ENCODE measurements around the genes KLF7 and CRYGB.

GRCh38 chr2:207106328-207107389, 59.1 kb downstream of the KLF7 start:
- RRBS: no CpG with 5 or more reads among the region's 13 CpGs

DNA sequence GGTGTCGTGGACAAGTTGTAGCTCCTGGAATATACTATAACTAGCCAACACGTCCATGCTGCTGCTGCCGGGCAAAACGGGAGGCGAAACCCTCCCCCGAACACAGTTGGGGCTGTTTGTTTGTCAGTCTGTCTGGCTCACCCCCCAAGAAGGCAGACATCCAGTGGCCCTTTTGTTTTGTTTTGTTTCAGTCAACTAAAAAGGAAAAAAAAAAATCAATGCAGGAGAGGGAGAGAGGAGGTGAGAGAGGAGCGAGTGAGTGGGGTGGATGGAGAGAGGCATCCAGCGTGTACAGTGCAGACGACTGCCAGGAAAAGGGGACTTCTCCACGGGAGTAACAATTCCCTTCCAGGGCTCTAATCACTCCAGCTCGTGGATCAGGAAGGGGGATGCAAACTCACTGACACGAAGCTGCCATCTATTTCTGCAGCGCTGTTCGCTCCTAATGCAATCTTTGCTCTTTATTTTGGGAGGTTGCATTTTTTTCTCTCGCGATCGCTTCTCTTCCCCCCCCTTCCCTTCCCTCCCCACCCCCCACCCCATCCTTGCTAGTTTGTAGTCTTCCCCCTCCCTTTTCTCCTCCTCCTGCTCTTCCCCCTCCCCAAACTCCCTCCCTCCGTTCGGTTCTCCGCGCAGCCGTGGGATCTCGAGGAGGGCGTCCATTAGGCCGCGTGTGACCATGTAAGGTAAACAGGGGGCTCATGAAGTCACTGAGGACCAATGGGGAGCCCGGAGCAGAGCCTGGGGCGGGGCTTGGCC, at the start of gene KLF7:
Gene KLF7 (minus strand): TSS at position 437 of the 759 bp plus-strand sequence.
- RRBS: 0% methylated on average over 2 of the region's 28 CpGs

DNA sequence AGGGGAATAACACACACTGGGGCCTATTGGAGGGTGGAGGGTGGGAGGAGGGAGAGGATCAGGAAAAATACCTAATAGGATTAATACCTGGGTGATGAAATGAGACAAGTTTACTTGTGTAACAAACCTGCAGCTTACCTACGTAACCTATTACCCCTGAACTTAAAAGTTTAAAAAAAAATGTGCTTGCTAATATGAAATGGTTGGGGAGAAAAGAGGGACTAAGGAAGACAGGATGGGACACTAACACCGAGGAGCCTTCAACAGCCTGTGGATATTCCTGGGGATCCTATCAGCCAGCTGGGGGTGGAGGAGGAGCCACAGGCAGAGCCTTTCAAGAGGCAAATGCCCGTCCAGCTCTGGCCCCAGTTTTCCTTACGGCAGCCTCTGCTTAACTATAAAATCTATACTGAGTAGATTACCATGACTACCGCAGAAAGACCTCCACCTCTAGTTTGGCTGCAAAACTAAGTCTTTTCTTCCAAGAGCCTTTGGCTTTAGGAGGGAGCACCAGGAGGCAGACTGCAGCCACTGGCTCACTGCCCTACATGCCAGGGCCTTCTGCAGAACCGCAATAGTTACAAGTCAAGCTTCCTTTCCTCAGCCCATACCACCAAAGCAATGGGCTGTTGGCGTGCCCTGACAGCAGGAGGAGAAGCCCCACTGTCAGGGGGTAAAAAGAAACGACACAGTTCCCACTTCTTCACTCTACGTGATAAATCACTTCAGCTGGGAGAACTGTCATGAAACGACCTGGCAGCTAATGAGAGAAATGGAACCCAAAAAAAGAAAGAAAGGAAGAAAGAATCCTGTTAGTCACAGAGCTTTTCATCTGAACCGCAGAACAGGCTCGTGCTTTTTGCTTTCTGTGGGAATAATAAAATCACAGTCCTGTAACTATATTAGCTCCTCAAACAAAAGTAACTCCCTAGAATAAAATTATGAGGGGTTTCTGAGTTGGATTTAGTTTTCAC, 25.2 kb upstream of the CREB1 start:
- RRBS: no CpG with 5 or more reads among the region's 12 CpGs

DNA sequence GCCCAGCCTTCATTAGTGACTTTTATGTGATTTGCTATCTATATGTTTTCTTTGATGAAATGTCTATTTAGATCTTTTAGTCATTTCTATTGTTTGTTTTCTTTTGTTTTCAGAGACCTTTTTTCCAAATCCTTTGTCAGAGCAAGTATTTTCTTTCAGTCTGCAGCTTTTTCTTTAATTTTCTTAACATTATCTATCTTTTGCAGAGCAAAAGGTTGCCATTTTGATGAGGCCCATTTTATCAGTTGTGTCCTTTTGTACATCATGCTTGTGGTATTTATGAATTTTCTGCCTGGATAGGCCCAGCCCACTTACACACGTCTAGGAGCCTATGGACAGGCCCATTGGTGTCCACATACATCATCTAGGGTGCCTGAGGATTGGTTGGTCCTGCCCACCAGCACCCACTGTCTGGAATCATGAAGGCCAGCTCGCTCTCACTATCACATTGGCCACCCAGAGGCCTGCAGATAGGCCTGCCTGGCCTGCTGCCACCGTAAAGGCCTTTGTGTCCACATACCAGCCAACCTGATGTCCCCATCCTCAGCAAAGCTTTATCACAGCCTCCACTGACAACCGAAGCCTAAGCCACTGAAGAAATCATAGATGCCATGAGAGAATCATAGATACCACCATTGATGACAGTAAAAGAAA, 40.4 kb downstream of the METTL21A start:
- RRBS: no CpG with 5 or more reads among the region's 4 CpGs

GRCh38 chr2:207632707-207633170, 7.5 kb upstream of the METTL21A start:
- RRBS: no CpG with 5 or more reads among the region's 2 CpGs

DNA sequence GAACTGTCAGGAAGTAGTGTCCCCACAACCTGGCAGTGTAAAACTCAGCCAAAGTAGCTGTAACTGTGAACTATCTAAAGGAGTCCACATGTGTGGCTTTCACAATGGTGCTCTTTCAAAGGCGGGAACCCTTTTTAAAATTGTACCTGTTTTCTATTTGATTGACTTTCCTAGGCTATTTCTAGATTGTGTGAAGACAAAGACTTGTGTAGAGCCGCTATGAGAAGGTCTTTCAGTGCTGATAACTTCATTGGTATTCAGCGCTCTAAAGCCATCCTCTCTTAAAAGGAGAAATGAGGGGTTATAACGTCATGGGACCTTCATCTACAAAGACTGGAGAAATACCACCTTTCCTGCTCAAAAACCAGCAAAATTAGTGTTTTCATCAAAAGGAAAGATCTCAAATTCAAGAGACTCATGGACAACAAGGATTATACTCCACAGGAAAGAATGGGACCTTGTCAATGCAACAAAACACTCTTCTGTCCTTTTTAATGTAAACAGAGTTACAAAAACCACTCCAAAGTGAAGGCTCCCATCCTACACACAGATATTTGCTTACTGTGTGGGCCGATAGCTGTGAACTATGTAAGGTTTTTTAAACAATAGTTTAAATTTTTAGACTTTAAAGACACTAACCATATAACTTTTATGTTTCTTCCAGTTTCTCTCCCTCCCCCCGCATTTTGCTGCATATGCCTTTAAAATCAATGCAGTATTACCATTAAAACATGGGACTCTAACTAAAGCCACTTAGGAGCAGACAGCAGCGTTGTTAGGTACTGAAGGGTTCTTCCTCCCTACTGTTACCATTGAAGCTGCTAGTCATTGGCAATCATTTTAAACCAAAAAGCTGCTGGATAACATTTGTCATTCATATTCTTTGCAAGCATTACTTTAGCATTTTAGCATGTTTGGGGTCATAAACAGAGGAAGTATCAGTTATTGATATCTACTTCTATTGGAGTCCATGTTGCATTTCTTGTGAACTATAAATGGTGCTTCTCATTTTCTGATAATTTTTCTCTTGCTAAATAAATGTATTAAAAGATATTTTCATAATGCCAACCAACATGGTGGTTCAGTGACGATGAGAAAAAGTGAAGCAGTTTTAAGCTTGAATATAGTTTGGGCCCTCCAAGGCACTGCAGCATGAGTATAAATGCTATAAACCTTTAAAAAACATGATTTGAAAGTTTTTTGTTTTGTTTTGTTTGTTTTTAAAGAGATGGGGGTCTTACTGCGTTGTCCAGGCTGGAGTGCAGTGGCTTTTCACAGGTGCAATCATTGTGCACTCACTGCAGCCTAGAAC, 15.8 kb downstream of the FZD5 start:
- RRBS: no CpG with 5 or more reads among the region's 9 CpGs

DNA sequence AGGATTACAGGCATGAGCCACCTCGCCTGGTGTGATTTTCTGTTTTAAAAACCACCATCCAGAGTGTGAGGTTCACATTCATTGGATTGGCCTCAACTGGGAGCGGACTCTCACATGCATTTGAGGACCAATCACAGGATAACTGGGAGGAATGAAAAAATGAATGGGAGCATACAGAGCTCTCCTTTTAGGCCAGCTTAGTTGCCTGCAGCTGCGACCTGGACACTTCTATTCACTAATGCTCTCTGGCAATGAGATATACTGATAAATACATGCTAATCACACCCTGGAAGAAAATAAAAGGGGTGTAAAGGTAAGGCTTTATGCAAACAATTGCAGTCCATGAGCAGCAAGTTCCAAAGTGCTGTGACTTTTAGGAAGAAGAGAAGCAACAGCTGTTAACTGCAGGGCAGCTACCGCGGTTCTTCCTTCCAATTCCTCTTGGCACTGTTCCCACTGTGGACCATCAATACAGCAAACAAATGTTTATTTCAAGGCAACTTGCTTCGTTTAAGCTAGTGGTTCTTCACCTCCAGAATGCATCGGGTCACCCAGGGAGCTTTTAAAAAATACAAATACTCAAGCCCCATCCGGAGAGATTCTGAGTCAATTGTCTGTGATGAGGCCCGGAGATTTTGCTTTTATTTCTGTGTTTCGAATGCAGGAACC, 49.6 kb upstream of the FZD5 start:
- RRBS: no CpG with 5 or more reads among the region's 10 CpGs

- RRBS: 3% methylated on average over 2 of the region's 50 CpGs
Measured at GRCh38 chr2:208111904-208112917, 12.1 kb downstream of the CRYGD start.

- RRBS: no CpG with 5 or more reads among the region's 10 CpGs
Measured at GRCh38 chr2:208145963-208146546, at the start of gene CRYGB. Gene CRYGB (minus strand): TSS chr2:208146158.

- RRBS: no CpG with 5 or more reads among the region's 6 CpGs
Measured at GRCh38 chr2:208311845-208312424, 45.9 kb downstream of the PIKFYVE start.

GRCh38 chr2:208346810-208347273, 59.8 kb upstream of the PTH2R start:
- RRBS: no CpG with 5 or more reads among the region's 4 CpGs

- RRBS: no CpG with 5 or more reads among the region's 11 CpGs
Measured at GRCh38 chr2:209424609-209425311, 913 bp downstream of the MAP2 start.

- RRBS: no CpG with 5 or more reads among the region's 14 CpGs
Measured at GRCh38 chr2:209495049-209495565, 71.3 kb downstream of the MAP2 start.

GRCh38 chr2:209579137-209579925, 155.5 kb downstream of the MAP2 start:
- RRBS: 7% methylated on average over 3 of the region's 20 CpGs

DNA sequence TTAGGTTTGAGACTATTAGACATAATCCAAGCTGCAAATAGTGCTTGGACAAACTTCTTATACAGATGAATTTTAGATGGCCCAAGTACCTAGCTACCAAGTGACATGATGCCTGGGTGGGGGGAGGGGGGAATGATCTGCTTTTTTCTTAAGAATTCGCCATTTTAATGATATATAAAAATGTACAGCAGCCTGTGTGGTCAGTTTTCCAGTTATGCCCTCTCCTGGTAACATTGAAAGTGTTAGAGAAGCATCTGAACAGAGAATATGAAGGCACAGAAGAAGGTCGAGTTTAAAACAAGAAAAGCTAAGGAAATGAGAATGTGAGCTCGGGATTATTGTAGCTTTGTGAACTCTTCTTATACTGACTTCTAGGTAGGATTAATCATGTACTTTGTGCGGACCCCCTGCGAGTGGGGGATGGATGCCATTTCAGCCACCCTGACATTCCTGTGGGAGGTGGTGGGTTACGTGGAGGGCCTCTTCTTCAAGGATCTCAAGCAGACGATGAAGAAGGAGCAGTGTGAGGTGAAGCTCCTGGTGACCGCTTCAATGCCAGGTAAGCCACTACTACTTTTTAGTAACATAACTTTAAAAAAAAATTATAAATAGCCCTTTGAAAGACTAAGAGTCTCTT, 68.9 kb upstream of the RPE start:
- RRBS: no CpG with 5 or more reads among the region's 8 CpGs

GRCh38 chr2:210544975-210545456, 11.4 kb upstream of the CPS1 start:
- RRBS: no CpG with 5 or more reads among the region's 5 CpGs

GRCh38 chr2:210548589-210549476, 7.6 kb upstream of the CPS1 start:
- RRBS: no CpG with 5 or more reads among the region's 8 CpGs

- RRBS: no CpG with 5 or more reads among the region's 9 CpGs
Measured at GRCh38 chr2:211408105-211408993, 852.0 kb downstream of the CPS1 start.